Pericardium (tissue), 1 donor: ENCODE data around the gene MLIP.

GRCh38 chr6:53500020-53500713 lies 44.7 kb downstream of the GCLC start:
- RRBS: no CpG with 5 or more reads among the region's 5 CpGs

DNA sequence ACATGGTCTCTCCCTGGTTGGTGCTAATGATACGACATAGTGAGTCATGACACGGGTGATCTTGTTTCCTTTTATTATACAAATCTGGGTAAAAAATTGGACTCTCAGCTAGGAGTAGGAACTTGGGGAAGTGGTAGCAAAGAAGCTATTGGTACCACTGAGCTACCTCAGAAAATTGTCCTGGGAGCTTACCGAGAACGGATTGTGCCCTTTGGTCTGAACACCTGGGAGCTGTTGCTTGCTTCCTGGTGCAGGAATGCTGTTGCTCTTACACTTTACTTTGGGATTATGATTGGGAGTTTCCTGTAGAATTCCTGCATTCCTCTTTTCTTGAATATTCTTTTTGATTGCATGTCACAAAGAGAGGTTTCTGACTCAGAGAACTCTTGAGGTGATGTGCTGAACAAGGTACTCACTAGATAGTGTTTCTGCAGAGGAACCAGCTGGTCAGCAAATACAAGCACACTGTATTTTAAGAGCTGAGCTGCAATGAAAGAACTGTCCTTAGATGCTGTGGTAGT lies 34.8 kb downstream of the LRRC1 start:
- RRBS: no CpG with 5 or more reads among the region's 4 CpGs

DNA sequence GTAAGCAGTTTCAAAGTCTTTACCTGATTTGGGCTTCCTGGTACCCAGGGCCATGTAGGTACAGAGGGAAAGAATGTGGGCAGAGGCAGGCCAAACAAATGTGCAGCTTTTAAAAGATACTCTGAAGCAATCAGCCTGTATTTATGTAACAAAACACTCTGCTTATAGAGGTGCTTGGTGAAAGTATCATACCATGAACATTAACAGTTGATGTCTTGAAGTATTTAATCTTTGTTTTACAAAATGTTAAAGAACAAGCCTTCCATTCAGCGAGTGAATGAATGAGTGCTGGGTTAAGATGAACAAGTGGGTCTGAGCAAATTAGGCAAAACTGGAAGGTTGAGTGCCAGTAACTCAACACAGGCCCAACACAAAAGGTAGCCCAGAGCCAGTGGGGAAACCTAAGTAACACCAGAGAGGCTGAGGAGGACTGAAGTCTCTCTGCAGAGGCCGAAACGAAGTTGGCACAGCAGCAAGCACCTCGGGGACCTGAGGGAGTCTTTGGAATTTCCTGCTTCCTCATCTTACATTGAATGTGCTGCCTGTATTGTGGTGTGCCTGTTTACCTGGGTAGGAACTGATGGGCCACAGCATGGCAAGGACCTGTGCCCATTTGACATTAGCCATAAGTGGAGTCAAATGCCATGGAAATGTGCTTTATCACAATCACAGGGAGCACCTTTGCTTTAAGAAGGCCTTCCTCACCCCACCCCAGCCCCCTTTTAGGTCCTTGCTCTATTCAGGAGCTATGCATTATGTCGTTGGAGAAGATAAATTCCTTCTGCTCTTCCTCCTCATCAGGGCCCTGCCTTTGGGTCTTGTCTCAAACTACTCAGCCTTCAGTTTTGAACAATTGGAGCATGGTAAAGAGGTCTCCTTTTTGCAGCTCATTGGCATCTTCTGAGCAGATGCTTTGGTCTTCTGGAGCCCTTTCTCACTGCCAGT lies 60.5 kb downstream of the LRRC1 start:
- RRBS: no CpG with 5 or more reads among the region's 5 CpGs

DNA sequence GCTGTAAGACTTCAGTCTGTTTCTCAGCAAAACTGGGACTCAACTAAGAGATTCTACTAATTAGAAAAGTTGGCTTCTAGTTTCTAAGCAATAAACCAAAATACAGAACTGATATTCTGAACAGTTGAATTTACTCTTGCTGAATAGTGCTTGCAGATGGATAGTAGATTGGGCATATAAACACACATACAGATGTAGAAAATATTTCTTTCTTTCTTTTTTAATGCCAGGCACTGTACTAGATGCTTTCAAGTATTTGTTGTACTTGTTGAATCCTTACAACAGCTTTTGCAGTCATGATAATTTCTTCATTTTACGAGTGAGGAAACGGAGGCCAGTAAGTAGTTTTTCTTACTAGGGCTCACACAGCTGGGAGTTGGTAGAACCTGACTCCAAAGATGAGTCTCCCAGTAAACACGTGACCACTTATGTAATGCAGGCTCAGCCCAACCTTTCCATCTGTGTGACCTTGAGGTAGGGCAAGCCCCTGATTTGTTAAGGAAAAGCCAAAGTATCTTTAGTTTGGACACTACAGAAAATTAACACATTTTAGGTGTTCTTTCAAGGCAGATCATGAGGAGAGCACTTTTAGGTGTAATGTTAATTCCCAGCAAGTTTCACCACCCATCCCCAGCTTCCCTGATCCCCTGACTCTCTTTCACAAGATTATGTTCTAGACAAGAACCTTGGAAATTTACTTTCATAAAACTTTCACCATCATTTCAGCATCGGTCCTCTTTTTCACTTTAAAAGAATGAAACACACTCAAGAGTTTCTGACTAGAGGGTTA lies 111.2 kb downstream of the LRRC1 start:
- RRBS: no CpG with 5 or more reads among the region's 4 CpGs

DNA sequence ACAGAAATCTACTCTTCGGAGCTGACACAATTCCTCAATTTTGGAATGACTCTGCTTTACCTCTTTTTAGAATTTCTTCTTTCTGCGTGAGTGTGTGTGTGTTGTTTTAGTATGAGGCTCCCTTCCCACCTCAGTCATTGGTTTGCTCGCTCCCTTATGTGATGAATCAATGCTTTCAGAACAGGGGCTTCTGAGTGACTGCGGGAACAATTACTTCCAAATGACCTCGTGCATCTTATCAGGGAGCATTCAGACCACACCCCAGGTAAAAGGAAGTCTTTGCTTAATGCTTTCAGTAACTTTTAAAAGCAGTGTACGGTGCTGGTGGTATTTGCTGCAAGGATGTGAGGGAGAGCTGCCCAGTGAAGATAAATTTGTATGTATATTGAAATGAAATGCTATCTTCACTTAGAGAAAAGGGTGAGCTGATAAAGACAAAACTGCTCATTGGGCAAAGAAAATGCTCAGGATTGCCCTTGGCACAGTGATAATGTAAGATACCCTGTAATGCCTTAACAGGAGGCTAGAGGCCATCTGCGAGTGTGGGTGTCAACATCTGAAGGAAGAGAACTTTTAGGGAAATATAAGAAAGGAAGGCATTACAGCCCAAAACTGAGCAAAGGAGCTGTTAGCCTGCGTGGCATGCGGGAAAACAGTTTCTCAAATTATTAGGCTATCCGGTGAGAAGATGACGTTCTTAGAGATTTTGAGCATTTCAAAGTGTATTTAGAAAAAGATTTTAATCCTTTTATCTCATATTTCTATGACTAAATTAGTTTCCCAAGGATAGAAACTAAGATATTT lies at the start of gene MLIP:
Gene MLIP (plus strand): TSS at position 133 of the 804 bp plus-strand sequence.
- RRBS: no CpG with 5 or more reads among the region's 11 CpGs

DNA sequence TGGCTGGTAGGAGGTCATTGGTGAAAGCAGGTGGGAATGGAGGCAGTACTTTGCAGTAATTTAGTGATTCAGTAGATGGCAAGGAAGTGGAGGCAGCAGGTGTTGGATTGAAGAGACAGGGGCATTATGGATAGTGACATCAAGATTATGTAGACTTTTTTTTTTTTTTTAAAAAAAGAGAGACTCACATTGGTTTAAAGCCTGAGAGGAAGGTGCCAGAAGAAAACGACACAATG lies 1.2 kb upstream of the TINAG start:
- RRBS: no CpG with 5 or more reads among the region's 1 CpG

DNA sequence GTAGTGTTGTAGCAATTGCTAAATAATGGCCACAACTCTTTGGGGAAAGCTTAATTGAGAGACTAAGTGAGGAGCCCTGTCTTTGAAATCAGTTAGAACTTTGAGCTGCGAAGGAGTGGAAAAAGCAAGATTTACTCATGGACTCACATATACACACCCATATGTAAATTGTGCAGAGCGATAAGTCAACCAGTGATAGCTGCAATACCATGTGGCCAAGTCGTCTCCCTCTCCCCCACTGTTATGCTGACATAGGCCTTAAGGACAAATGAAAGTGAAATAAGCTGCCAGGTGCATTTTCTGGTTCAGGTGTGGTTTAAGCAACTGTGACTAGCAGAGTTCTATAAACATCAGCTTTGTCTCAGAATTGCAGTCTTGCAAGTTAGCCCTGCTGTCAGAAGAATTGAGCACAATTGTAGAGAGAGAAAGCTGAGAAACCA lies 9.5 kb downstream of the FAM83B start:
- RRBS: no CpG with 5 or more reads among the region's 3 CpGs

DNA sequence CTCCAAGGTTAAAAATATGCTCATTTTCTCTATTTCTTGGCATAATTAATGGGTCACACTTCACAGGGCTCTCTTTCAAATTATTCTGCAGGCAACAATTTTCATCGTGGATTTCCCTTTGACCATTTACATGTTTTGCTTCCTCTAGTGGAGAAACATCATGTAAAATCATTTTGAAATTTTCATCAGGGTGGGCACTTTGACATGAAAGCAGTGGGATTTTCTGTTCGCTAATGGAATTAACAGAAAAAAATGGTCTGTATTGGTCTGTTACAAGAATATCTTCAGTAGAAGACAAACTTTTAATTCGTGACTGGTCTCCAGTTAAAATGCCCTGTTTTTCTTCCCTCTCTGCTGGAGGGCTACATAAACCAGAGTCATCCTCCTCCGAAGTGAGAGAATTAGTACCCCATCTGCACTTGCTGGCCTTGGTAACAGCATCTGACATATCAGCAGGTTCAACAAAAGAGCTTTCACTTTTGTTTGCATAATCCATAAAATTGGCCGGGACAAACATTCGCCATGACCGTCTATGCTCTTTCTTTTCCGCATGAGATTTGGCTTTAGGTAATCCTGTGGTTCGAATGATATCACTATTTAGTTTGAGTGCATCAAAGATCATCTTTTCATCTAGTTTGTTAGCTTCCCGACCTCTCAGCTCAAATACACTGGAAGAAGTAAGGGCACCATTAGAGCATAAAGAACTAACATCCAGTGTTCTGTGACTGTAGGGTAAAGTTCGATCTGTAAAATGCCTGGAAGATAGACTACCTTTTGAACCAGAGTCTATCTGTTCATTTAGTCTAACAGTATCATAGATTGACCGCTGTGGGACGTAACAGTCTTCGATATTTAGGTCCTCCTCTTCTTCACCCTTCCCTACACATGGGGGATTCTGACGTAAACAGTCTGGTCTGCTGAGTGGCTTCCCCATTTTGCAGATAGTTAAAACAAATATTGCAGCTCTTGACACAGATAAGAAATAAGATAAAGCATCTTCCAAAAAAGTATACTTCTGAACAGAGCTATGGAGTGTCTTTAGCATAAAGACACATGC lies 293.6 kb upstream of the COL21A1 start:
- RRBS: no CpG with 5 or more reads among the region's 15 CpGs

- RRBS: no CpG with 5 or more reads among the region's 12 CpGs
Measured at GRCh38 chr6:56619934-56620730, 334.5 kb downstream of the DST start.

GRCh38 chr6:56653670-56653967 lies 301.0 kb downstream of the DST start:
- RRBS: no CpG with 5 or more reads among the region's 3 CpGs

- RRBS: no CpG with 5 or more reads among the region's 2 CpGs
Measured at GRCh38 chr6:56688947-56689418, 265.6 kb downstream of the DST start.

DNA sequence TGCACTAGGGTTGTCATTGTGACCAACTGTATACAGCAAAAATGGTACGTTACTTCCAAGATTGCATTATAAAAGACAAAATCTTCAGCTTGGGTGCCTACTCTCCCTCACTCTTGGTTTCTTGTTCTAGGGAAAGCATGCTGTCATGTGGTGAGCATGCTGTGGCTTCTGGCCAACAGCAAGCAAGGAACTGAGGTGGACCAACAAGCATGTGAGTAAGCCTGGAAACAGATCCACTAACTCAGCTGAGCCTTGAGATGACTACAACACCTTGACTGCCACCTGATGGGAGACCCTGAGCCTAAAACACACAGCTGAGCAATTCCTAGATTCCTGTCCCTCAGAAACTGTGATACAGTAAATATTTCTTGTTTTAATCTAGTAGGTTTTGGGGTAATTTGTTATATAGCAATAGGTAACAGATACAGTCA lies 181.8 kb downstream of the DST start:
- RRBS: no CpG with 5 or more reads among the region's 1 CpG

DNA sequence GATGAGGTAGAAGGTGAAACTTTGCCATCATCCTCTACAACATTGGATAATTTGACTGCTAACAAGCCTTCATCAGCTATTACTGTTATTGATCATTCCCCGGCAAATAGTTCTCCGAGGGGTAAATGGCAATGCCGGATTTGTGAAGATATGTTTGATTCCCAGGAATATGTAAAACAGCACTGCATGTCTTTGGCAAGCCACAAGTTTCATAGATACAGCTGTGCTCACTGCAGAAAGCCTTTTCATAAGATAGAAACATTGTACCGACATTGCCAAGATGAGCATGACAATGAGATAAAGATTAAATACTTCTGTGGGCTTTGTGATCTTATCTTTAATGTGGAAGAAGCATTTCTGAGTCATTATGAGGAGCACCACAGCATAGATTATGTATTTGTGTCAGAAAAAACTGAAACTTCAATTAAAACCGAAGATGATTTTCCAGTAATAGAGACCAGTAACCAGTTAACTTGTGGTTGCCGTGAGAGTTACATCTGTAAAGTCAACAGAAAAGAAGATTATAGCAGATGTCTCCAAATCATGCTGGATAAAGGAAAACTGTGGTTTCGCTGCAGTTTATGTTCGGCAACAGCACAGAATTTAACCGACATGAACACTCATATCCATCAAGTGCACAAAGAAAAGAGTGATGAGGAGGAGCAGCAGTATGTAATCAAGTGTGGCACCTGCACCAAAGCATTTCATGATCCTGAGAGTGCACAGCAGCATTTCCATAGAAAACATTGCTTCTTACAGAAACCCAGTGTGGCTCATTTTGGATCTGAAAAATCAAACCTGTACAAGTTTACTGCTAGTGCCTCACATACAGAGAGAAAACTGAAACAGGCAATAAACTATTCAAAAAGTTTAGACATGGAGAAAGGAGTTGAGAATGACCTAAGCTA lies 24.1 kb upstream of the BAG2 start:
- RRBS: no CpG with 5 or more reads among the region's 9 CpGs

DNA sequence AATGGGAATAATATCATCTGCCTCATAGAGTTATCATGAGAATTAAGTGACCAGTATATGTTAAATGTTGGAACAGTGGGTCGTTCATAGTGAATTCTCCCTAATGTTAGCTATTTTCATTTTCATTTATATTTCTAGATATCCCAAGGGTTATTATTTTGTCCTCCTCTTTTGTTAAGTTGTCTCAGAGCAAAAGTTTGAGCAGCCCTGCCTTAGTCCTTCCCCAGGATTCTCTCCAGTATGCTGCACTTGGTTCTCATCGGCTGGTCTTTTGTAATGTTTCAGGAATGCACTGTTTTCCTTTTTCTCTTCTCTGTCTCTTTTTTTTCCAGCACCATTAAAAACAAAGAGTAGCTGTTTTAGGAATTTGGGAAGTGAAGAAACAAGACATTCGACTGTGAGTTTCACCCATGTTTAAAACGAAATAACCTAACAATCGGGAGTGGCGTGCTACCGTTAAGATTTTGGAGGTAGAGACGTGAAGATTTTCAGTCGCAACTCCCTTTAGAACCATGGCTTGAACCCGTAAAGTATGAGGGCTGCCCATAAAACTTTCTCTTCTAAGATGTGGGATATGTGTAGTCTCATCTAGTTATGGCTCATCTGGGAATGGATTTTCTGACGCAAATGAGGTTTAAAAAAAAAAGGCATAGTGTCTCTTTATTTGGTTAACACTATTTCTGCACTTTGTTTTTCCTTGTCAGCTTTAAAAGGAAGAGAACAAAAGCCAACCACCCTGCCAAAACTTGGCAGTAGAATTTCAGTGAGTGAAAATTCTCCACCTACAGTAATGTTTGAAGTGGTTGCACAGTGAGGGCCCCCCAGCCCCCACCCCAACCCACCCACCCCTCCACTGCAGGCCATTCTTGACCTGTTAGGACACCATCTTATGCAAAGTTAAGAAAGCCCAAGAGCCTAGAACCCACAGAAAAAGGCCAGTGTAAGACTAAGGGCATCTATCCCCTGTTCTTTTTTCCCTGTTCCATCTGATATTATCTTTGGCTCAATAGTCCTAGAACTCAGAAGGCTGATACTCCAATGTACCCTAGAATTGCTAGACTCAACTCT lies 36.0 kb upstream of the RAB23 start:
- RRBS: no CpG with 5 or more reads among the region's 11 CpGs

- RRBS: no CpG with 5 or more reads among the region's 9 CpGs
Measured at GRCh38 chr6:57262189-57263104, 40.3 kb upstream of the RAB23 start.

- RRBS: no CpG with 5 or more reads among the region's 7 CpGs
Measured at GRCh38 chr6:62357936-62358394, 71.9 kb upstream of the KHDRBS2 start.

DNA sequence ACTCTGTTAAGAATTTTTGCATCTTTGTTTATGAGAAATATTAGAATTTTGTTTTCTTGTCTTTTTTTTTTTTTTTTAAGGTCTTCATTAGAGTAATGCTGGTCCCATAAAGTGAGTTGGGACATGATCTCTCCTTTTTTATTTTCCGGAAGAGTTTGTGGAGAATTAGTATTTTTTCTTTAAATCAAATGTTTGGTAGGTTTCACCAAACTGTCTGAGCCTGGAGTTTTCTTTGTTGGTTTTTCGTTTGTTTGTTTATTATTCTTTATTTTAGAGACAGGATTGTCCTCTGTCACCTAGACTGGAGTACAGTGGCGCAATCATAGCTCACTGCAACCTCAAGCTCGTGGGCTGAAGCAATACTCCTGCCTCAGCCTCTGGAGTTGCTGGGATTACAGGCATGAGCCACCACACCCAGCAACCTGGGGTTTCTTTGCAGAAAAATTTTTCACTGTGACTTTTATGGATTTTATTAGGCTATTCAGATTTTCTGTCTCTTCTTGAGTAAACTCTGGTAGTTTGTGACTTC lies 120.2 kb upstream of the PTP4A1 start:
- RRBS: no CpG with 5 or more reads among the region's 4 CpGs

GRCh38 chr6:63522350-63522583 lies 50.0 kb upstream of the PTP4A1 start:
- RRBS: no CpG with 5 or more reads among the region's 1 CpG

- RRBS: no CpG with 5 or more reads among the region's 1 CpG
Measured at GRCh38 chr6:63560940-63561220, 11.4 kb upstream of the PTP4A1 start.

GRCh38 chr6:63575447-63575917 lies 3.2 kb downstream of the PTP4A1 start:
- RRBS: no CpG with 5 or more reads among the region's 2 CpGs